Right ventricle myocardium (tissue), 1 donor: Measurements from ENCODE around the gene NR5A2.

DNA sequence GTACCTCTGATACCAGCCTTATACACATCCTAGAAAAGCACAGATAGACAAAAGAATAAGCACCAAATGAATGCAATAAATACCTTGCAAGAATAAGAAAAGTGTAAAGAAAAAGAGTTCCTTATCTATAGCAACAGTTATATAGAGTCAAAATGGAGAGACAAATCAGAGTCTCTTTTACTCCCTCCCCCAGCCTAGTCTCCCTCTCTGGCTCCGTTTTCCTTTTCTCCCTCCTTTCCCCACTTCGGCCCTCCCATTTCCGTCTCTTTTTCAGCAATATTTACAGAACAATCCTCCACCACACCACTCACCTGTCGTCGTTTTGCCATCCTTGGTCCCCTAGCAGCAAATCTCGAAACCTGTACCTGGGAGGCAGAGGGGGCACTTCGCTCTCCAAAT, 337 bp downstream of the KCNT2 start:
- PRO-cap, 2 experiments: no peak in any of the 2 experiments

DNA sequence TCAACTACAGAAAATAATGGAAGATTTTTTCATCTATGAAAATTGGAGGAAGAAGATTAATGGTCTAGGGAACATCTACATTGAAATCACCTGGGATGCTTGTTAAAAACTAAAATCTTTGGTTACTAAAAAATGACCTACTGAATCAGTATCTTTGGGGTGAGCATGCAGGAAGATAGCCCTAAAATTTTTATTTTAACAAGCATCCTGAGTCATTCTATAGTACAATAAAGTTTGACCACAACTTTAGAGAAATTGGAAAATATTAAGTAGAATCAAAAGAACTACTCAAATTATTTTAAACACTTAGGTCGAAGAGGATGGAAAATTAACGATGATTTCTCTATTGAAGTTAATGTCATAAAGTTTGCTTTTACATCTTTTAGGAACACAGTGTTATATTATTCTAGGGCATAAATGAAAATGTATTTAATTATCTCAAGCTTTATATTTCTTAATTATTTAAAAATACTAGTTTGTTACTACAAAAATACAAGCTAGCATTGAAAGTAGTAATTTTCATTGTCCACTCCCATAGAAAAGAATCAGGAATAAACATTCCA, 25.0 kb downstream of the CFH start:
- PRO-cap, 2 experiments: no peak in any of the 2 experiments

GRCh38 chr1:196775697-196776105, 1.1 kb downstream of the CFHR3 start:
- PRO-cap, 2 experiments: no peak in any of the 2 experiments

GRCh38 chr1:197222142-197222819, 21.2 kb upstream of the ZBTB41 start:
- PRO-cap, 2 experiments: no peak in any of the 2 experiments

GRCh38 chr1:197599916-197600740, 175.2 kb downstream of the DENND1B start:
- PRO-cap, 2 experiments: no peak in any of the 2 experiments

DNA sequence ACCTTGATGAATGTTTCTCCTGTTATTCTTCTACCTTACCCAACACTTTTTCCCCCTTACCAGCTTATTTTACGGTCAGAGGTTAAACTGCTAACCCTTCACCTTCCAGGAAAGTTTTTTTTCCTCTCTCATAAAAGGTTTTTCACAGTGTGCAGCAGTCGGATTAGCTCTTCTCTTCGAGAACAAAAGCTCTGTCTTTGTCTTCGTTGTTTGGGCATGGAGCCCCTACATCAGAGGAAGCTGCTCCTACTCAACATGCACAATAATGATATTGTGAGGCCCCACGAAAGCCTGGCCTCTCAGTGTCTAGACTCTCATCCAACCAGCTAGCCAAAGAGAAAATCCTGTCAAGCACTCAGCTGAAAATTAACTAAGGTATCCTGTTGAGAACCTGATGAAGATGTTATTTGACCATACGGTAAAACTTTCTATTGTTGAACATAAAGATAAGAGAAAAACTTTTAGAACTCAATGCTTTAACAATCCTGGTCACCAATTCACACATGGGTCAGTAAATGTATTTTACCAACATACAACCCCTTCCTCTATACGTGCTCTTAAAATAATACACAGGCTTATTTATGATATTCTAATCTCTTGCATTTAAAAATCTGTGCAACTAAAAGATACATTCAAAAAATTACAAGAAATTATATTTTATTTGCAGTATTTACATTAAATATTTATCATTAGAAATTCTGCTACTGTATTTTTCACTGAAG, 41.8 kb downstream of the DENND1B start:
- PRO-cap, 2 experiments: no peak in any of the 2 experiments

- PRO-cap, 2 experiments: no peak in any of the 2 experiments
Measured at GRCh38 chr1:197915472-197916509, 1.4 kb upstream of the LHX9 start.

- PRO-cap, 2 experiments: peak in 1 of 2 experiments; most common plus-strand start chr1:198157993 (in 1)
Measured at GRCh38 chr1:198157921-198158622, 1.3 kb downstream of the NEK7 start.

DNA sequence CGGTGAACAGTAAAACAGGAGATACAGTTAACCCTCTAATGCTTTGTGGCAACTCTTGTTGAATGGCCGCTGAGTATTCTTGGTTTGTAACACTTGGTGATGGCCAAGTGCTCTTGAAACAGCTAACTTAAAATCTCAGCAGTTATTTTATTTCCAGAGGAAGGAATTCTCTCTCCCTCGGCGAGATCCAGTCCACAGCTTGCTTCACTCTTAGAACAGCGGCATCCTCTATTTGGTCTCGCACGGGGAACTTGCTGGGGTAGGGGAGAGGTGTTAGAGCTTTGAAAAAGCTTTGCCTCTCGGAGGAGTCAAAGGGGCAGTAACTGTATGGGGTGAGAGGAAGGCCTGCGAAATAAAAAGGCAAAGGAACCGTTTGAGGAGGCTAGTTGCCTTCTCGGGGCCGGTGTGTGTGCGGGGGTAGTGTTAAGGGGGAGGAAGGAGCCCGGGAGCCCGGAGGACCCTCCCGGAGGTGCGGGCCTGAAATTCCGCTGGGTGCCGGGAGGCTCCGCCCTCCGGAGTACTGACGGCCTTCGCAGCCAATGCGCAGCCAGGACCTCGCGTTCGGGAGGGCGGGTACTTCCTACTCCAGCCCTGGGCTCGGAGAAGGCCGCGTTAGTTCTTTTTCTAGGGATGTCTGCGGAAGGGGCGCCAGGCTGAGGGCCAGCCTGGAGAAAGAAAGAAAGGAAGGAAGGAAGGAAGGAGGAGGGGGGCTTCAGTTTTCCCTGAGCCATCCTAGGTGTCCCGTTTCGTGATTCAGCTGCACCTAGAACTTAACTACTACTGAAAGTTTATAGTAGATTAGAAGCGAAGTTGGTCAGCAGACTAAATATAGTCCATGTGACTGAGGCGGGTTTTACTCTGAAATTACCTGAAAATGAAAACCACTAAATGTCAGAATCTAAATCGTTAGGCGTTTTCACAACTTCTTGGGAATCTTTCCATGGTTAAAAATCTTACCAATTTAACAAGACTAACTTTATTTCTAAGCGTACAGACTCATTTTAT, 2.1 kb downstream of the NEK7 start:
- PRO-cap, 2 experiments: peak in 2 of 2 experiments; most common plus-strand start position 620 of the sequence (in 2); most common minus-strand start position 481 of the sequence (in 2)

DNA sequence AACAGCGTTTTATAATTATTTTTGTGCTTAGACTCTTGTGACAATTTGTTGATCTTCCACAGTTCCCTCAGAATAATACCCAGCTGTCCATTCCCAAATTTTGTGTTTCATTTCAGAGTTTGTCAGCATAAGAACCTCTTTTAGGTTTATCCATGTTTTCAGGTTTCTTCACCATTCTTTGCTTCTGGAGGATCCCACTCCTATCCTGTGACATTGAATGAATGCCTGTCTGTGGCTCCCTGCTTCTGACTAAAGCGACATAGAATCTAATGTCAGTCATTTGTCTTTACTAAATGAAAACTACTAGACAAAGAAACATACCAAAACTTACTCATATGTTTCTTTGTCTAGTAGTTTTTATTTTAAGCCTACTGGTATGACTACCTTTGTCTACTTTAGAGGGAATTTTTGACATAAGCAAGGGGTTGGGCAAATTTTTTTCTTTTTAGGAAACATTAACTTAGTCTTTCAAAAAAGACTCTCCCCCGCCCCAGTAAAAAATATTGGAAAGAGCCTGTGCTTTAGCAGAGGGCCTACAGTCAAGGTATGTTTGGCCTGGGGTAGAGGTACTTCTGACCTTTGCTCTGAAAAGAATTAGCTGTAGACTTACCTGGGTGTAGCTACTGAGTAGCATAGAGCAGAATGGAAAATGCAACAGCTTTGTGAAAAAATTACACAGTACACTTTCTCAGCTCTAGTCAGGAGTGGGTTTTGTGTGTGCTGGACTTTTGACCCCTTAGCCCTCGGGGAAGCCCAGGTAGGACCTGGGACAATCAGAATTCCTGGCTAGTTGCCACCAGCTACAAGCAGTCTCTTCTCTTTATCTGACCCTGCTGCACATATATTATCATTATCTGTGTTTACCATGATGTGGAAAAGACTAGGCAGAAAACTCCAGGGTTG, 5.0 kb downstream of the NEK7 start:
- PRO-cap, 2 experiments: no peak in any of the 2 experiments

DNA sequence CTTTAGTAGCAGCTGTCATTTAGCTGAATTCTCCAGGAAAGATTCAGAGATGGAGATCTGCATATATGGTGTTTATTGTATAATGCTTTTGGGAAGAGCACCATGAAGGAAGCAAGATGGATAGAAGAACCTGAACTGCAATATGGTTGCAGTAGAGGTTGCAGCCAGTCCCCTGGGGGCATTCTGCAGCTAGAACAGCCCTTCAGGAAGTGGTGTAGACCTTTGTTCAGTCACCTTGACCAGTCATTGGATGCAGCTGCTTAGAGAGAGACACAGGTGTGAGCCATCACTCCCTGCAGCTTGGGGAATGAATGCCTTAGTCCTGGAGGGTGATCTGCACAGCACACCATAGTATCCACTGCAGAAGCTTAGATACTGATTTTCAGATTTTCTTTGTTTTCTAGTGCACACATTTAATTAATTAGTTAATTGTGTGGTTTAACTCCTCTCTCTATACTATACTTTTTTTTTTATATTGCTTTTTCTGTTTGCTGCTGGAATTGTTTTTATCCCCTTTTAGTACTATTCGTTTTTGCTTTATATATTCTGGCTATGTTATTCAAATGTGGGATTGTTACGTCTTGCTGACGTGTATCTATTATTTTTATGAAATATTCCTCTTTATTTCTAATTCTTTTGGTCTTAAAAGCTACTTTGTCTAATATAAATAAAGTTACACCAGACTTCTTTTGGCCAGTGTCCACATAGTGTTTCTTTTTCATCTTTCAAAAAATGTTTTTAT, 42.4 kb downstream of the NEK7 start:
- PRO-cap, 2 experiments: no peak in any of the 2 experiments

DNA sequence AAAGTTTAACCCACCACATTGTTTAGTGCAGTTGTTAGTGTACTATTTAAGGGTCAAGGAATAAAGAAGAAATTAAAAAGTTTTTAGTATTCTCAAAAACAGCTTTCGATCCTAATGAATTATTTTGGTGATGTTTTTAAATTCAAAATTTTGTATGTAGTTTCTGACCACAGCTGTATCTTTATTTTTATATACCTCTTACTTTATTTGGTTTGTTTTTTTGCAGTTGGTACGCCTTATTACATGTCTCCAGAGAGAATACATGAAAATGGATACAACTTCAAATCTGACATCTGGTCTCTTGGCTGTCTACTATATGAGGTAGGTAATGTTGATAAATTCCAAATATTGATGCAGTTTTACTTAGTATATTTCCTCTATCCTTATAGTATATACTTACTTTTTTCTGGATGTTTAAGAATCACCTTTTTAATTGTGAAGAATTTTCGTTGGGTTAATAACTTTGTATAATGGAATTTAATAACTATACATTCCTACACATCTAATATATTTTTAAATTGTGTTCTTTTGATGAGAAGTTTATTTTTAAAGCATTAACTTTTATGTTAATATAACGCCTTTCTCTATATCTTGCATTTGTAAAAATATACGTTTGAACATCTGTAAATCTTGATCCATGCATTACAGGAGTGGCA, 136.0 kb downstream of the NEK7 start:
- PRO-cap, 2 experiments: no peak in any of the 2 experiments

- PRO-cap, 2 experiments: no peak in any of the 2 experiments
Measured at GRCh38 chr1:198321153-198321463, 164.3 kb downstream of the NEK7 start.

DNA sequence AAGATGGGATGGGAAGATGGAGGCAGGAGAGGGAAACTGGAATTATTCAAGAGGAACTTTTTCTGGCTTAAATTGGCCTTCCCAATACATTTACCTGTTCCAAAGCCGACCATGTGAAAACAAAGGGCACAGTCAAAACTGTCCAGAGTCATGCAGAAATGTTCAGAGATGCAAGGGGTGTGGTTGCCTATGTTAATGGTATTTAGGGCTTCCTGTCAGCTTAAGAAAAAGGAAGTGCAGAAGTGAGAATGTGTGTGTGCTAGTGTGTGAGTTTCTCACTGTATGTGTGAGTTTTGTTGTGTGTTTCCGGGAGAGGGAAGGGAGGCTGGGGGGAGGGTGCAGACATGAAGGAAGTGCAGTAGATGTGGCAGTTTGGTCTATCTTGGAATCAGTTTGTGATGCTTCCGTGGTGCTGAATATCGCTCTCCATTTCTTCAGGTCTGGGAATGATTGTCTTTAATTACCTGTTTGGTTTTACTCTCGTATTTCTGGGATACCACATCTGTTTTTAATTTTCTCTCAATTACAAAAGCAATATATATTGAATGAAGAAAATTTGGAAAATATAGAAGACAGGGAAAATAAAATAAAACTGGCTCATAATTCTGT, 16.5 kb upstream of the ATP6V1G3 start:
- PRO-cap, 2 experiments: no peak in any of the 2 experiments

GRCh38 chr1:198641315-198642090, 2.7 kb downstream of the PTPRC start:
- PRO-cap, 2 experiments: no peak in any of the 2 experiments

- PRO-cap, 2 experiments: no peak in any of the 2 experiments
Measured at GRCh38 chr1:198658431-198658848, 19.6 kb downstream of the PTPRC start.

DNA sequence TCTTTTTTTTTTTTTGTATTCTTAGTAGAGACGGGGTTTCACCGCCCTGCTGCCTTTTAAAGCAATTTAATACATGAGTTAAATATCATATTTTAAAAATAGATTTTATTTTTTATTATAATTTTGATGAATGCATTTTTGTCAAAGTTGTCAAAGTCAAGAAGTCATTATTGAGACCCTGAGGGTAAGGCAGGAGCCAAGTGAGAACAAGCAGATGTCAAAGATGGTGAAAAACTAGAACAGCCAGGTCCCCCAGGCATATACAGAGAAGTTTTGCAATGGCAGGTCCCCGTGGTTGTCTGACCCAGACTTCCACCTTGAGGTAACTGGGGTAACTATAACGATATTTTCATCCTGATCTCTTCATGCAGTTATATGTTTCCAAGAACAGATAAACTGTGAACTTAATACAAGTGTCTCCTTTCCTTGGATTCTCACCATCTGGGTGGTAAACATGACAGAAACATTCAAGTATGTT, 26.5 kb downstream of the PTPRC start:
- PRO-cap, 2 experiments: no peak in any of the 2 experiments

GRCh38 chr1:200027071-200027803, at the start of gene NR5A2:
NR5A2 (plus strand) TSS chr1:200027710.
- PRO-cap, 2 experiments: no peak in any of the 2 experiments

DNA sequence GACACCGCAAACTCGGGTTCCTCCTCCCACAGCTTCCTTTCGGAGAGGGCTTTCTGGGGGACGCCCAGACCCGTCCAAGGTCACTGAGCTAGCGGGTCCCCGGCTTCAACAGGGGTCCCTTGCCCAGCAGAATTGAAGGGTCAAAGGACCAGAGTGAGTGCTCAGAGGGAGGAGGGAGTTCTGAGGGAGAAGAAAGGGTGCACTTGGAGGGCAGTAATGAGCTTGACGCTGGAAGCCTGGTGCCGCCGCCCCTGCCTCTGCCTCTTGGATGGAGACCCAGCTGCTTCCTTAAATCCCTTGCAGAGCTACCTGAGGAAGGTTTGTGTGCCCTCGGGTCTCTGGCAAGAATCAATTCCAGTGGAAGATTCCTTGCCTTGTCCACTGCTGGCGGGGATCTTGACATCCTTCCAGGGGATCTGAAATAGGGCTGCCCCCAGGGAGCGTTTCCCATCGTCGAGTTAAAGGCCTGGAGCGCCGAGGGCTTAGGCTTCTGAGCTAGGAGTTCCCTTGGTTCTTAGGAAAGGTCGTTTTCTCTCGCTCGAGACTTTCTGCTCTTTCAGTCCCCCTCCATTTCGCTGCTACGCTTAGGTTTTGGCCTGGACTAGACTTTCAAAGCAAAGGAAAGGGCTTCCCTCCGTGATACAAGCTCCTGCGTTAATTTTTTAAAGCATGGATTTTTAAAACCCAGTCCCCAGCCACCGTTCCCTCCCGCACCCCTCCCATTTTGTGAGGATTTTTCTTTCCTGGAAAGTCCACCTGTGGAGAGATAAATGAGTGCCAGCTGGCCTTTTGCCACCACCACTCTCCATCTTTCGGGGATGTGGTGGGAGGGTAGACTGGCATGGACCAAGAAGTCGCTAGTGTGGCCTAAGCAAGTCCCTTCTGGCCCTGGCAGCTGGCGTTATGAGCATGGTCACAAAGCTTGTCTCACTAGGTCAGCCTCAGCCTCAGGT, 9.0 kb downstream of the NR5A2 start:
- PRO-cap, 2 experiments: no peak in any of the 2 experiments

DNA sequence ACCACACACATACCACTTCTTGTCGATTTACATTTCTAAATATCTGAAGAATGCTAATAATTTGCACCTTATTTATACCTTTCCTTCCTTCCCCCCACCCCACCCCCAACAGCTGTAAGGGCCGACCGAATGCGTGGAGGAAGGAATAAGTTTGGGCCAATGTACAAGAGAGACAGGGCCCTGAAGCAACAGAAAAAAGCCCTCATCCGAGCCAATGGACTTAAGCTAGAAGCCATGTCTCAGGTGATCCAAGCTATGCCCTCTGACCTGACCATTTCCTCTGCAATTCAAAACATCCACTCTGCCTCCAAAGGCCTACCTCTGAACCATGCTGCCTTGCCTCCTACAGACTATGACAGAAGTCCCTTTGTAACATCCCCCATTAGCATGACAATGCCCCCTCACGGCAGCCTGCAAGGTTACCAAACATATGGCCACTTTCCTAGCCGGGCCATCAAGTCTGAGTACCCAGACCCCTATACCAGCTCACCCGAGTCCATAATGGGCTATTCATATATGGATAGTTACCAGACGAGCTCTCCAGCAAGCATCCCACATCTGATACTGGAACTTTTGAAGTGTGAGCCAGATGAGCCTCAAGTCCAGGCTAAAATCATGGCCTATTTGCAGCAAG, 20.7 kb downstream of the NR5A2 start:
- PRO-cap, 2 experiments: no peak in any of the 2 experiments